ENCODE data around the genes LDHAL6A, PTPN5 and HTATIP2.

GRCh38 chr11:18309615-18310190 lies 12.2 kb downstream of the HPS5 start:
CAGE:
- cytosol, long polyA minus RNA: no peak
- cytosol, long polyA plus RNA: no peak
- long polyA plus RNA: no peak
- nucleus, long polyA minus RNA: no peak
- nucleus, long polyA plus RNA: no peak

DNA sequence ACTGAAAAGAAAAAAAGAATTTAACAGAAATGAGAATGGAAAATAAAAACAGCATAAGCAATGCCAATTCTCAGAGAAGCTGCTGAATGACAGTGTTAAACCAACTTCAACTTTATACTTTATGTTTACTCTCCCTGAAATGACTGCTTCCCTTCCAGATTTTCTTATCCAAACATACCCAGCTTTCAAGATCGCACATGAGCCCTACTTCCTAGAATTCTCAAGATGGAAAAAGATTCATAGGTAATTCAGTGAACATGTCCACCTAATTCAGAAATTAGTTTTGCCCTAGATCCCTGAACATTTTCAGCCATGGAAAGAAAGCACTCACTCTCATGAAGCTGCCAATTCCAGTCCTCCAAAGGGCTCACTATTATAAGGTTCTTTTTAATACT lies 1.8 kb downstream of the HPS5 start:
CAGE:
- cytosol, long polyA minus RNA: no peak
- cytosol, long polyA plus RNA: no peak
- long polyA plus RNA: no peak
- nucleus, long polyA minus RNA: no peak
- nucleus, long polyA plus RNA: no peak

DNA sequence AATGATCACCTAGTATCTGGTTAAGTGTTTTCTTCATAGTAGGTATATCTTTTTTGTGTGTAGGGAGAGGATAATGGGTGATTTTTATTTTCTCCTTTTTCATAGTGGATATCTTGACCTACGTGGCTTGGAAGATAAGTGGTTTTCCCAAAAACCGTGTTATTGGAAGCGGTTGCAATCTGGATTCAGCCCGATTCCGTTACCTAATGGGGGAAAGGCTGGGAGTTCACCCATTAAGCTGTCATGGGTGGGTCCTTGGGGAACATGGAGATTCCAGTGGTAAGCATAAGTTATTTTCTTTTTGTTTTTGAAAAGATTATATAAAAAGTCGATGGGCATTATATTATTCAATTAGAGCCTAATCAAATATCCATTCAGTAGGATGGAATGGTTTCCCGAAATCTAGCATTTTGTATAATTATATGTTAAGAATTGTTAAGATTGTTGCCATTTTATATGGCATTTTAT lies 8.4 kb downstream of the LDHA start:
CAGE:
- cytosol, long polyA minus RNA: no peak
- cytosol, long polyA plus RNA: no peak
- long polyA plus RNA: no peak
- nucleus, long polyA minus RNA: no peak
- nucleus, long polyA plus RNA: no peak

DNA sequence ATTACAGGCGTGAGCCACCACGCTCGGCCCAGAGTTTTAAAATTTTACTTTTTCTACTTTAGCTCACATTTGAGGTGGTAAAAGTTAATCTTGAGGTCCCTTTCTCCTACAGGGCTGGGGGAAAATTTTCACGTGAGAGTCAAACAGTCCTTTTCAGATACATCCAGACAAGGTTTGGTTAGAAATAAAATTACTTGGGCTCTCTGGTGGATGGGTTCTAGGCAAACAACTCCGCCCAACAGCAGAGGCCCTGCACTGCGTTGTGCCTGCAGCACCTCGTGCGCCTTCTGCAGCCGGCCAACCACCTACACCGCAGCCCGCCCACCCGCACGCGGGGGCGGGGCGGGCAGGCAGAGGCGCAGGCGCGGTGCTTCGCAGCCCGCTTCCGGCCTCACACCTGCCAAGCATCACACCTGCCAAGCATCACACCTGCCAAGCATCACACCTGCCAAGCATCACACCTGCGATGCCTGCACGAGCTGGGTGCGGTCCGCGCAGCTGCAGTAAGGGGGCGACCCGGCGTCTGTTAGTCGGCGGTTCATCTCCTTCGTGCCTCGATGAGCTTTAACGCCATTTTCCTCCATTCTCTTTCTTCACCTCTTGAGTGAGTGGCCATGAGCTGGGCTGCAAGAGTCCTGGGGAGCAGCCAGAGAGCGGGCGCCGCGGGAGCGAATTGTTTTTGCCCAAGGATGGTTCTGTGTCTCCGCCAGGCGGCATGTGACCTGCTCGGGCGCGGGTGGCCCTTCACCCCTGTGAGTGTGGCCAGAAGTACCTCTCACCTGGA lies at the start of gene LDHAL6A:
TSS of gene LDHAL6A (plus strand) at position 382 of the 784 bp plus-strand sequence.
CAGE:
- cytosol, long polyA minus RNA: no peak
- cytosol, long polyA plus RNA: no peak
- long polyA plus RNA: no peak
- nucleus, long polyA minus RNA: no peak
- nucleus, long polyA plus RNA: no peak

GRCh38 chr11:18480149-18480612 lies 24.5 kb downstream of the LDHAL6A start:
CAGE:
- cytosol, long polyA minus RNA: start-site peak on the minus strand at chr11:18480476-18480566, 16 reads
- cytosol, long polyA plus RNA: no peak
- long polyA plus RNA: no peak
- nucleus, long polyA minus RNA: start-site peak on the minus strand at chr11:18480343-18480397, 7 reads; start-site peak on the minus strand at chr11:18480486-18480596, 11 reads
- nucleus, long polyA plus RNA: start-site peak on the minus strand at chr11:18480338-18480392, 31 and 22 reads in 2 replicates

DNA sequence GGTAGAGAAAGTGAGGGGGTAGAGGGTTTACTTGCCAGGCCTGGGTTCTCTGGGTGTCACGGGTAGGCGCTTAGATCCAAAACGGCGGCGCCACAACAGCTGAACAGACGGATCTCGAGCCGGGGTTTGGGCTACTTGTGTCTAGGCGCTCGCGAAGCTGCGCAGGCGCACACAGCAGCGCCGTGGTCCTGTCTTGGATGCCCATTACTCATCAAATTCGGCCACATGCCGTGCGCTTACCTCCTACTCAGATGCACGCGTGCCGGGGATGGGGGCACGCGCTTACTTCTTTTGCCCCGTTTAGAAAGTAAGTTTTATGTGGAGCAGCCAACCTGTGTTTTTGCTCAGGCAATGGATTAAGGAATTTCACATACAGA lies 501 bp upstream of the SPTY2D1 start:
CAGE:
- cytosol, long polyA minus RNA: no peak
- cytosol, long polyA plus RNA: no peak
- long polyA plus RNA: no peak
- nucleus, long polyA minus RNA: no peak
- nucleus, long polyA plus RNA: no peak

DNA sequence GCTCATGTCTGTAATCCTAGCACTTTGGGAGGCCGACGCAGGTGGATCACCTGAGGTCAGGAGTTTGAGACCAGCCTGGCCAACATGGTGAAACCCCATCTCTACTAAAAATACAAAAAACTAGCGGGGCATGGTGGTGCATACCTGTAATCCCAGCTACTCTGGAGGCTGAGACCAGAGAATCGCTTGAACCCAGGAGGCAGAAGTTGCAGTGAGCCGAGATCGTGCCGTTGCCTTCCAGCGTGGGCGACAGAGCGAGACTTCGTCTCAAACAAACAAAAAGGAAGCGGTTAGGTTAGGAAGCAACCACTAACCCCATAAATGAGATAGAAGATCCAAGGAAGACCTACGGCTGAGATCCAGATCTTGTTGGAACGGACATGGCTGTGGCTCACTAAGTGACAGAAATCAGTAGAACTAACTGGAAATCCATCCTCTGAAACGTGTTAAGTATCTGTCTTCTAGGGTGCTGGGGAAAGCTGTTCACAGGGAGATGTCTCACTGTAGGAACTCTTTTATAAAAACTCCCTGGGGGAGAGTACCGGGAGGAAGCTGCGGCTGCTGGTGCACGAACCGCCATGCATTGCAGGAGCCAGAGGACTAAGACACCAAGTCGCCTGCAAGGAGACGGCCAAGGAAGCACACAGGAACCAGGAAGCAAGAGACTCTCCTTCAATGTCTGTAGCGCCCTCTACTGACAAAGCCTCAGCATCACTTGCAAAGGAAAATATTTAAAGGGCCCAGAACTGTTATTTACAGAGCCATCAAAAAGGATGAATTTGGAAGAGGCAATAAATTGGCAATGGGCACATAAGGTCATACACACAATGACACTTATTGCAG lies 16.8 kb upstream of the SPTY2D1 start:
CAGE:
- cytosol, long polyA minus RNA: no peak
- cytosol, long polyA plus RNA: no peak
- long polyA plus RNA: no peak
- nucleus, long polyA minus RNA: no peak
- nucleus, long polyA plus RNA: no peak

DNA sequence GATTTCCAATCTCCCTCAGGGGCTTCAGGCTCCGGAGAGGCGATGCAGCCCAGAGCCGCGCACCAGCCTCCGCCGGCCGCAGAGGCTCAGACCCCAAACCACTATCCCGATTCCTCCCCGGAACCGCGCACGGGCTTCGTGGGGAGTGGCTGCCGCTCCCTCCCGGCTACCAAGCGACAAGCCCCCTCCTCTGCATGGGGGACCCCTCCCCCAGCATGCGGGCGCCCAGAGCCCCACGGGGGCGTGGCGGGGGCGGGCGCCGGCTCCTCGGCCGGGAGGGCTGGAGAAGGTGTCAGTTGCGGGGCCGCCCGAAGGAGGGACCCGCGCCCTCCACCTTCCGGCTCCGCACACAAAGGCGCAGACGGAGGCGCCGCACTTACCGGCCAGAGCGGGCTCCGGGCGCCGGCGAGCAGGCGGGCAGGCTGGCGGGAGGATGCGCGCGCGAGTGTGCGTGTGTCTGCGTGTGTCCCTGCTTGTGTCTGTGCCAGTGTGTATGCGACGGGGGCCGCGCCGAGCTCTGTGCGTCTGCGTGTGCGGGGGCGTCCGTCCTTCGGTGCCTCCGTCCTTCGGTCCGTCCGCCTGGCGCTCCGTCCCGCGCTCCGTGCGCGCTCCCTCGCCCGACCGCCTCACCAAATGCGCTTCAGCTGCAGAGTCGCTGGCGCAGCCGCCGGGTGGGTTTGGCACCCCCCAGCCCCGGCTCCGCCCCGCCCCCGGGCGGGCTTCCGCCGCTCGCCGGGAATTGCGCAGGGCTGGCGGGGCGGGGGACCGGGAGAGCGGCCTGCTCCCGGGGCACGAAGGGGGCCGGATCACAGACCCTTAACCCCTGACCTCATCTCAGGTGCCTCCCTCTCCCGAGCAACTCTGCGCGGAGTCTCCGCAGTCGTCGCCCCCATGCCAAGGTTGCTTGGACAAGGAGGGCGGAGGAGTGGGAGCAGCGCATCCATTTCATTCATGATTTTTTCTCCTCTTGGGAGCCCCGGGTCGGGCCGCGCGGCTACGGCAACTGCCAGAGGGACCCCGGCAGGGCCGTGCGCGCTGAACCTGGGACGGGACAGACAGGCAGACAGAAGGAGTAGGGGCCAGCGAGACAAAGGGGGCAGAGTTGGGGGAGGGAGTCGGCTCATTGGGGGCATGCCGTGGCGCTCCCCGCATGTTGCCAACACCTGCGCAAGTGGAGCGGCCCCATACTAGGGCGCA lies at the start of gene PTPN5:
TSS of gene PTPN5 (minus strand) at position 654 of the 1,197 bp plus-strand sequence.
CAGE:
- cytosol, long polyA minus RNA: no peak
- cytosol, long polyA plus RNA: no peak
- long polyA plus RNA: no peak
- nucleus, long polyA minus RNA: no peak
- nucleus, long polyA plus RNA: no peak

GRCh38 chr11:18843787-18844013 lies 52.1 kb upstream of the PTPN5 start:
CAGE:
- cytosol, long polyA minus RNA: no peak
- cytosol, long polyA plus RNA: no peak
- long polyA plus RNA: no peak
- nucleus, long polyA minus RNA: no peak
- nucleus, long polyA plus RNA: no peak

CAGE:
- cytosol, long polyA minus RNA: no peak
- cytosol, long polyA plus RNA: no peak
- long polyA plus RNA: no peak
- nucleus, long polyA minus RNA: no peak
- nucleus, long polyA plus RNA: no peak
Observed at GRCh38 chr11:19350324-19351352, 109.9 kb upstream of the E2F8 start.

DNA sequence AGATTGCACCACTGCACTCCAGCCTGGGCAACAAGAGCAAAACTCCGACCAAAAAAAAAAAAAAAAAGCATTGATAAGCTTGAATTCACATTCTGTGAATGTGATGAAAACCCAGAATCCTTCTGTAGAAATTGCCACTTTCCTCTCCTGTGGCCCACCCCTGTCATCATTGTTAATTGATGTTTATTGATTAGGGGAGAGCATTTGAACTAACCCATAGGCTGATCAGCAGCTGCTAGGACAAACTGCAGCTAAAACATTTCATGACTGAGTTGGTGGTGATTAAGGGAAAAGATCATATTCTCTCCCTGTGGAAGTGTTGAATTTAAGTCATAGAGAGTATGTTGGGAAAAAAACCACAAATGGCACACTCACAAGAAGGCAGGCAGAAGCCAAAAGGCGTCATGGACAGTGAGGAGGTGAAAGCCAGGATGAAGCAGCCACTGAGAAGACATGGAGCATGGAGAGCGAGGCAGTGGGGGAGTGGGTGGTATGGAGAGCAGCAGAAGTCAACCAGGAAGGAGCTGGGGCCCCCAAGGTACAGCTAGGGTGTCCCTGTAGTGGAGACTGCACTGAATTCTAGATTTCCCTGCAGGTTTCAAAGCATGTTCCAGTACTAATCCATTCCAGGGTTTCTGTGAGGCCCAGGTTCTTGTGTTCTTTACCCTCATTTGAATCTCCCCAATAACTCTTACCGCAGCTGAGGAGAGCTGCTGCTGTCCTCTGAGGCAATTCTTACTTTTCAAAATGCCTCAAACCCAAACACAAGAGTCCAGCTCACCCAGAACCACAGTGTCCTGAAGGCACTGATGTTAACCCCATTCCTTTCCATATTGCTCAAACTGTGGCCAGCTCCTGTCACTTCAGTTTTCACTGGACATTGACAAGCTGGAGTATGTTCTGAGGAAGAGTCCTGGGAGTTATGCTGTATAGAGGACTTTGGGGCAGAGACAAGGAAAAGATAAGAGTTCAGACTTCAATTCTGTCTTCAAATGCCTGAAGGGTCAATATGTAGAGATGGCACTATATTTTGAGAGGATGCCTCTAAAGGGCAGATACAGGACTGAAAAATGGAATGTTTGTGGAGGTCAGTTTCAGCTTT lies 191.8 kb upstream of the E2F8 start:
CAGE:
- cytosol, long polyA minus RNA: no peak
- cytosol, long polyA plus RNA: no peak
- long polyA plus RNA: no peak
- nucleus, long polyA minus RNA: no peak
- nucleus, long polyA plus RNA: no peak

GRCh38 chr11:19534146-19534870 lies 178.3 kb upstream of the NAV2 start:
CAGE:
- cytosol, long polyA minus RNA: no peak
- cytosol, long polyA plus RNA: no peak
- long polyA plus RNA: no peak
- nucleus, long polyA minus RNA: no peak
- nucleus, long polyA plus RNA: no peak

GRCh38 chr11:19712962-19713544 lies 416 bp downstream of the NAV2 start:
CAGE:
- cytosol, long polyA minus RNA: no peak
- cytosol, long polyA plus RNA: no peak
- long polyA plus RNA: no peak
- nucleus, long polyA minus RNA: no peak
- nucleus, long polyA plus RNA: no peak

GRCh38 chr11:19776896-19777310 lies 64.3 kb downstream of the NAV2 start:
CAGE:
- cytosol, long polyA minus RNA: no peak
- cytosol, long polyA plus RNA: no peak
- long polyA plus RNA: no peak
- nucleus, long polyA minus RNA: no peak
- nucleus, long polyA plus RNA: no peak

DNA sequence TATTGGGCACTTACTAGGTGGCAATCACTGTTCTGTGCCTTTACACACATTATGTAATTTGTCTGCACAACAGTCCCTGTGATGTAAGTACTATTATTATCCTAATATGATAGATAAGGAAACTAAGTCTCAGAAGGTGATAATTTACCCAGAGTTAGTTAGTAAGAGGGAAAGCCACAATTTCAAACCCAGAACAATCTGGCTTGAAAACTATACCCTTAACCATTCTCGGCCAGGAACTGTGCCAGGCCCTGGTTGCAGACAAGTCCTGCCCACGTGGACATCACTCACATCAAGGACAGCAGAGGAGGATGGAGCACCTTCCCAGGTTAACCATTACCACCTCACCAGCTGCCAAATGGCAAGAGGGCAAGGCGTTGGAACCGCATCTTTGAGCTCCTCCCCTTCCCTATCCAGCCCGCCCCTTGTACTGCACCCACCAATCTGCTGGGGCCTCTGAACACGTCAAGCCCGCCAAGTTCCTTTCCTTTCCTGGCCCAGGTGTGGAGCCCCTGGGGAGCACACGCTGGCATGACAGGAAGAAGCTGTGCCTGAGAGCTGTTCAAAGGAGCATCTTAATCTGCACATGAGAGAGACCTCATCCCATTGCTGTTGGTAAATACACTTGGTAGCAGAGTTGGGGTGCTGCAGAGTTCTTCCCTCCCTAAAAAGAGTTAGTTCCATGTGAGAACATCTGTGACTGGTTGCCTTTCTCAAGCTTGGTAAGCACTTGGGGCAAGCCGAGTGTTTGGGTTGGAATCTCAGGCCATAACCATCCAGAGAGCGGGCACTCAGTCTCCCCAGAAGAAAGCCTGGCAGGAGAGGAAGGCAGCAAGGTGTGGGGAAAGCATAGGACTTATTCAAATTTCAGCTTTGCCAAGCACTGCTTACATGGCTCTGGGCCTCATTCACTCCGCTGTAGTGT lies 78.6 kb downstream of the NAV2 start:
CAGE:
- cytosol, long polyA minus RNA: no peak
- cytosol, long polyA plus RNA: no peak
- long polyA plus RNA: no peak
- nucleus, long polyA minus RNA: no peak
- nucleus, long polyA plus RNA: no peak

DNA sequence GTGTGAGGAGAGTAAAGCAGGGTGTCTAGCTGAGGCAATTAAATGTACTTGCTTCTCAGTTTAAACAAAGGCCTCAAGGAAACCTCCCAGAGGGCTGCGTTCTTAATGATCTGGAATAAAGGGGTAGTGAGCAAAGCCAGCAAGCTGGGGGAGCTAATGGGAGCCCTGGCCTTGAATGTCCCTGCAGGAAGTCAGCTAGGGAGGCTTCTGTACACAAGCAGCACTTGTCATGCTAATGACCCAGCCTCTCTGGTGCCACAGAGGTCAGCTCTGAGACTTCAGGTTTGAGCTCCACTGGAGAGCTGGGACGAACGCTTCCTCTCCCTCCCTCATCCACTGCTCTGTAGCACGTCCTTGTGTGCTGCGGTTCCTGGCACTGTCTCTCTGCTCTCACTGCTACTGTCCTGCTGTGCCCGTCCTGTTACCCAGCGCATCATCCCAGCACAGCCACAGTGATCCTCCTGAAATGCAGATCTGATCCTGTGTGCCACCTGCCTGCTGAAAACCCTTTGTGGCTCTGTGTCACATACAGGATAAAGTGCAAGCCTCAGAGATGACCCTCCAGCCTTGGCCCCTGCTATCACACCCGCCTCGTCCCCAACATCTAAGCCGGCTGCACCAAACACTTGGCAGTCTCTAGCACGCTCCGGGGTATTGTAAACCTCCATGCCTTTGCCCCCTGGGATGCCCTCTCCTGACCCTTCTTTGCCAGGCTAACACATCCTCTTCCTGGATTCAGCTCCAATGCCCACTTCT lies 159.6 kb downstream of the DBX1 start:
CAGE:
- cytosol, long polyA minus RNA: no peak
- cytosol, long polyA plus RNA: no peak
- long polyA plus RNA: no peak
- nucleus, long polyA minus RNA: no peak
- nucleus, long polyA plus RNA: no peak

CAGE:
- cytosol, long polyA minus RNA: no peak
- cytosol, long polyA plus RNA: no peak
- long polyA plus RNA: no peak
- nucleus, long polyA minus RNA: no peak
- nucleus, long polyA plus RNA: no peak
Observed at GRCh38 chr11:20011111-20011821, 149.0 kb downstream of the DBX1 start.

CAGE:
- cytosol, long polyA minus RNA: no peak
- cytosol, long polyA plus RNA: no peak
- long polyA plus RNA: no peak
- nucleus, long polyA minus RNA: no peak
- nucleus, long polyA plus RNA: no peak
Observed at GRCh38 chr11:20079901-20080451, 80.3 kb downstream of the DBX1 start.

GRCh38 chr11:20363423-20364730 lies at the start of gene HTATIP2:
TSS of gene HTATIP2 (plus strand) at chr11:20363714.
CAGE:
- cytosol, long polyA minus RNA: no peak
- cytosol, long polyA plus RNA: start-site peak on the plus strand at chr11:20363722-20363792, 659 and 26 reads in 2 replicates; start-site peak on the plus strand at chr11:20364113-20364189, 149 and 29 reads in 2 replicates
- long polyA plus RNA: start-site peak on the plus strand at chr11:20363704-20363801, 880 and 860 reads in 2 replicates; start-site peak on the plus strand at chr11:20364113-20364189, 54 and 156 reads in 2 replicates
- nucleus, long polyA minus RNA: no peak
- nucleus, long polyA plus RNA: start-site peak on the plus strand at chr11:20363704-20363788, 360 and 255 reads in 2 replicates; start-site peak on the plus strand at chr11:20364120-20364161, 69 and 99 reads in 2 replicates

GRCh38 chr11:22193525-22194162 lies 759 bp downstream of the ANO5 start:
CAGE:
- cytosol, long polyA minus RNA: no peak
- cytosol, long polyA plus RNA: no peak
- long polyA plus RNA: no peak
- nucleus, long polyA minus RNA: no peak
- nucleus, long polyA plus RNA: no peak

All from keratinocyte (primary cell).